SP-49 (cell line): ENCODE data around the gene DMAP1.

- PRO-cap, result no peak
Observed at GRCh38 chr1:43878405-43879133, 55.0 kb upstream of the ARTN start.

GRCh38 chr1:43935508-43936042, 2.0 kb downstream of the ARTN start:
- PRO-cap, result no peak

DNA sequence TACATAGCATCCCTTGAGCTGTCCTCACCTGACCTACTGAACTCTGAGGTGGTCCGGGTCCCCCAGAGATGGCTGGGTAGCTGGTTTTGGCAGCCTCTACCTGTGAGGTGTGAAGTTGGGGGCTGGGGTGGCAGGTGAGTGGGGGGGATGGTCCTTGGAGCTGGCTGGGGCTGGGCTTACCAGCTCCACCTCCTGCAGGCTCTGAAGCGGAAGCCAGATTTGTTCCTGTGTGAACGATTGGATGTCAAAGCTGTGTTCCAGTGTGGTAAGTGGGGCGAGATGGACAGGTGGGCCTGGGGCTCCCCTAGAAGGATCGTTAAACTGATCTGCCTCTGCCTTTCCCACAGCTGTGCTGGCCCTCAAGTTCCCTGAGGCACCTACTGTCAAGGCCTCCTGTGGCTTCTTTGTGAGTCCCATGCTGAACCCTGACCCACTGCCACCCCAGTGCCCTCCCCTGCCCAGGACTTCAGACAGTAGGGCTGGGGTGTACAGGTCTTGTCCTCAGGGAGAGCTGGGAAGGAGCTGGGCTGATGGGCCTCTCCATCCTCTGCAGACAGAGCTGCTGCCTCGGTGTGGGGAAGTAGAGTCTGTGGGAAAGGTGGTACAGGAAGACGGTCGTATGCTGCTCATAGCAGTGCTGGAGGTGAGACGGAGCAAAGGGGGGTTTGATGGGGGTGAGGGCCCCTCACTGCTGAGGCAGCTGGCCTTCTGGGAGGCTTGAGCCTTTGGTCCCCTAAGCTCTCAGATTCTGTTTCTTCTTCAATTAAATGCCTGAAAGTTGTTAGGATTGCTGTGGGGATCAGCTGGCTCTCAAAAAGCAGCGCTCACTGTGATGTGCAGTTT, 3.2 kb upstream of the DPH2 start:
- PRO-cap, result no peak

DNA sequence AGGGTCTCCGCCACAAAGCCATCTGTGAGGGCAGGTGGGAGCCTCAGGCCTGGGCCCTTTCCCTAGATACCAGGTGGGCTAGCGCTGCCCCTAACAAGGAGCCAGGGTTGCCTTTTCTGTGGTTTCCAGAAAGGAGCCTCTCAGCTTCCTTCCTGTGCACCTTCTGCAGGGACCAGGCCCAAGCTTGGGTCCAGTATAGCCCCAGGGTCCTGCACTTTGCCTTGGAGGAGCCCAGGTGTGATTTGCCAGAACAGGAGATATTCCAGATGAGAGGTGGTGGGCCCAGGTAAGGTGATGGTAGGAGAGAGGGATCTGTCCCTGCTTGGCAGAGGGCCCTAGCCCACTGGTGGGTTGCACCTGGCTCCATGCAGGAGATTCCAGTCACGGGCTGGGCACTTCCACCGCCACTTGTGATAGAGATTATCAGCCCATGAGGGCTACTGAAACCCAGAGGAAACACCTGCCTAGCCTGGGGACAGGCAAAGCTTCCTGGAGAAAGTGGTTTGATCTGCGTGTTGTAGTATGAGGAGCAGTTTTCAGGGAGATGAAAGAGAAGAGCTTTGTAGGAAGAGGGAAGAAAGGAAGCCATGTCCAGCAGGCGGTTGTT, 1.1 kb downstream of the CCDC24 start:
- PRO-cap, result no peak

- PRO-cap, result bidirectional peak, plus-strand start at chr1:44030108, minus-strand start at chr1:44030006; bidirectional peak, plus-strand start at chr1:44030448, minus-strand start at chr1:44030205
Observed at GRCh38 chr1:44029516-44030373, 1.5 kb downstream of the SLC6A9 start.

DNA sequence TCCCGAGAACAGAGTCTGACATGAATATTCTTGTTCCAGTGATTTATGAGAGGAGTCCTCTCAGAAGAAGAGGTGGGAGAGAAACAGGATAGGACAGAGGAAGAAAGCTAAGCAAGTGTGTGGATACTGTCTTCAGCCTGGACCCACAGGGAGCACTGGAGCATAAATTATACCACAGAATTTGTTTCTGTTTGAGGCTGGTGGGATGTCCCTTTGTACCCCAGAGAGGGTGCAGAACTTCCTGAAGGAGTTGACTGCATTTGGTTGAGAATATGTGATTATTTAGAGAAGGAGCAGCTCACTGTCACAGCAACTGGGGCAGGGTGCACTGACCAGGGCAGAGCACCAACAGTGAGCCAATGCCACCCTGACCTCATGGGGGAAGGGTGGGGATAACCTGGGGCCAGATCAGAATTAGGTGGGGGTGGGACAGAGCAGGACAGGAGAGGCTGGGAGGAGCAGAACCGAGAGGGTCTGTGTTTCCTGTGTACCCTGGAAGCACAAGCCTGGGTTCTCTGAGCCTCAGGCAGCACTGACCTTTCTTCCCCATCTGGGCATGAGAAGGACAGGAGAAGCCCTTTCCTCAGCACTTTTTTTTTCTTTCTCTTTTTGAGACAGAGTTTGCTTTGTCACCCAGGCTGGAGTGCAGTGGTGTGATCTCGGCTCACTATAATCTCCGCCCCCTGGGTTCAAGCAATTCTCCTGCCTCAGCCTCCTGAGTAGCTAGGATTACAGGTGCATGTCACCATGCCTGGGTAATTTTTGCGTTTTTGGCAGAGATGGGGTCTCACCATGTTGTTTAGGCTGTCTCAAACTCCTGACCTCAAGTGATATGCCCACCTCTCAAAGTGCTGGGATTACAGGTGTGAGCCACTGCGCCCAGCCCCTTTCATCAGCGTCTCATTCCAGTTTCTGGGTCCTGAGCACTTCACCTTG, 36.4 kb upstream of the SLC6A9 start:
- PRO-cap, result no peak

DNA sequence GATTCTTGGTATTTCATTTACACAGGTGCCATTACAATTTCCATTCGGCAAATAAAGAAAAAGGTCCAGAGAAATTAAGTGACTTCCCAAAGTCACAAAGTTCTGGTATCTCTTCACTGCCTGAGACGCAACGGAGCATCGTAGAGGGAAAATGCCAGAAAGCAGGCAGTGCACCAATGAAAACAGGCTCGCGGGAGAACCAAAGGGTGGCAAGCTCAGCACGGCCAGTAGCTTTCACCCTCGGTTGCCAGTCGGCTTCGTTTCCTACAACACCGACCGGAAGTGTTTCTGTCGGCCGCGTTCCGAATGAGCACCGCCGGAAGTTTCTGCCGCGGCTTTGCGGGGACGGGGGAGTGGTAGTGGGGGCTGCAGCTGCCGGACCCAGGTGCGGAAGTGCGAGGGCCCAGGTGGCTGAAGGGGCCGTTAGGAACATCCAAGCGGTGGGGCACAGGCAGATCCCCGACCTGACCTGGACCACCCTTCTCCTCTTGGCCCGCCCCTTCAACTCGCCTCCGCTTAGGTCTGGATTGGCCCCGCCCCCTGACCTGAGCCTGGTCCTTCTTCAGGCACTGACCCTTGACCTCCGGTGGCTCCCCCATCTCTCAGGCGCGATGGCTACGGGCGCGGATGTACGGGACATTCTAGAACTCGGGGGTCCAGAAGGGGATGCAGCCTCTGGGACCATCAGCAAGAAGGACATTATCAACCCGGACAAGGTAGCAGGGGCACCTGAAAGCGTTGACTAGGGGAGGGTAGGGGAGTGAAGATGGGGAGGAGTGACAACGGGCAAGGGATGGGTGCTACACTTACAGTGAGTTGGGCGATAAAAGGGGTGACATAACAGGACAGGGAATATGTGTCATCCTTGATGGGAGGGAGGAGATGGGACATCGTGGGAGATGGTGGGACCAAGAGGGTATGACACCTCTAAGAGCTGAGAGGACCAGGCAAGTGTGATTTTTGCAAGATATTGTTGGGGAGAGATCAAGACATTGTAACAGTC, at the start of gene DMAP1:
DMAP1 (plus strand) TSS at position 329 of the 1,003 bp plus-strand sequence.
- PRO-cap, result bidirectional peak, plus-strand start at position 329 of the sequence, minus-strand start at position 259 of the sequence

GRCh38 chr1:44237993-44238556, 24.8 kb downstream of the DMAP1 start:
- PRO-cap, result no peak

DNA sequence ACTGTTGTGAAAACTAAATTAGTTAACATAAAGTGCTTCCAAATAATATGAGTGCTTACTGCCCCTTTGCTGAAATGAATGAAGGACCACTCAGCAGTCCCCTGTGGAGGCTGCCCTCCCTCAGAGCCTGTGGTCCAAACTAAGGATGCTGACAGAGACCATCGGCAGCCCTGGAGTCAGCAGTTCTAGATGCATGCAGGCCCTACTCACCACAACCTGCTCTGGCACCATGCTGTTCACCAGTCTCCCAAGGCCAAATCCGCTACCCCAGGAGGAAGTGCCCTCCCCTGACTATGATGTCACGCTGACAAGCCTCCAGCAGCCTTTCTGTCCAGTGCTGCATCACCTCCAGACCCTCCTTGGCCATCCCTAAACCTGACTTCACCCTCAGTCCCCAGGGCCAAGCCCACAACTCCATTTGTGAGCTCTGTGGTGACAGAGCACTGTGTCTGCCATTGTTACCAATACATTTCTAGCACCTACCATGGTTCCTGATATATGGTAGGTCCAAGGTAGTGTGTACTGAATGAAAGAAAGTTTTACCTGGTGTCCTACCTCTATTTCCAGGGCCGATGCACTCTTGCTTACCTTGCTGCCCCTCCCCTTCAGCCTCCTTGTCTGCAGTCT, 30.9 kb downstream of the DMAP1 start:
- PRO-cap, result no peak

- PRO-cap, result no peak
Observed at GRCh38 chr1:44347184-44347764, 7.8 kb downstream of the ERI3 start.

DNA sequence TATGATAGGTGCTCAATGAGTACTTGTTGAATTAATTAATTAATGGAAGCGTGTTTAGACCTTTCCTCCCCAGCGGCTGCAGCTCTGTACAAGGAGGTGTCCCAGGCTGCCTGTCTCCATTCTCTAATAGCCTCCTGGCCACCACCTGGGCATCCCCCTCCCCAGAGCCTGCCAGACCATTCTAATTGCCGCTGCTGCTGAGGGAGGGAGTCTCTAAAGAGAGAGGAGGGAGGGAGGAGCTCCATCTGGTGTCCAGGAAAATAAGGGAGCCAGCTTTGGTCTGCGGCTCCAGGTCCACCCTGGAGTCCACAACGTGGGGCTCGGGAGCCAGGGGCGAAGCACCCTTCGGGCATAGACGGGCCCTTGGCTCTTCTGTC, 95.5 kb downstream of the RNF220 start:
- PRO-cap, result no peak

GRCh38 chr1:44500953-44501886, 96.2 kb downstream of the RNF220 start:
- PRO-cap, result no peak

- PRO-cap, result no peak
Observed at GRCh38 chr1:44617325-44617910, 56.9 kb downstream of the TMEM53 start.

GRCh38 chr1:44641695-44642686, 32.3 kb downstream of the TMEM53 start:
- PRO-cap, result no peak

- PRO-cap, result no peak
Observed at GRCh38 chr1:44648329-44649187, 25.7 kb downstream of the TMEM53 start.

- PRO-cap, result no peak
Observed at GRCh38 chr1:44679395-44679926, 4.9 kb downstream of the ARMH1 start.

GRCh38 chr1:44778362-44778567, 2.9 kb downstream of the RPS8 start:
- PRO-cap, result no peak

DNA sequence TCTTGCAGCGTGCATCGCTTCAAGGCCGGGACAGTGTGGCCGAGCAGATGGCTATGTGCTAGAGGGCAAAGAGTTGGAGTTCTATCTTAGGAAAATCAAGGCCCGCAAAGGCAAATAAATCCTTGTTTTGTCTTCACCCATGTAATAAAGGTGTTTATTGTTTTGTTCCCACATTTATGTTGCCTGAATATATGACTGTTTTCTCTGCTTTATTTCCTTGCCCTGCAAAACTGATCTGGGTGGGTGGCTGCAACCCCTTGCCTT, 3.2 kb downstream of the RPS8 start:
- PRO-cap, result no peak

DNA sequence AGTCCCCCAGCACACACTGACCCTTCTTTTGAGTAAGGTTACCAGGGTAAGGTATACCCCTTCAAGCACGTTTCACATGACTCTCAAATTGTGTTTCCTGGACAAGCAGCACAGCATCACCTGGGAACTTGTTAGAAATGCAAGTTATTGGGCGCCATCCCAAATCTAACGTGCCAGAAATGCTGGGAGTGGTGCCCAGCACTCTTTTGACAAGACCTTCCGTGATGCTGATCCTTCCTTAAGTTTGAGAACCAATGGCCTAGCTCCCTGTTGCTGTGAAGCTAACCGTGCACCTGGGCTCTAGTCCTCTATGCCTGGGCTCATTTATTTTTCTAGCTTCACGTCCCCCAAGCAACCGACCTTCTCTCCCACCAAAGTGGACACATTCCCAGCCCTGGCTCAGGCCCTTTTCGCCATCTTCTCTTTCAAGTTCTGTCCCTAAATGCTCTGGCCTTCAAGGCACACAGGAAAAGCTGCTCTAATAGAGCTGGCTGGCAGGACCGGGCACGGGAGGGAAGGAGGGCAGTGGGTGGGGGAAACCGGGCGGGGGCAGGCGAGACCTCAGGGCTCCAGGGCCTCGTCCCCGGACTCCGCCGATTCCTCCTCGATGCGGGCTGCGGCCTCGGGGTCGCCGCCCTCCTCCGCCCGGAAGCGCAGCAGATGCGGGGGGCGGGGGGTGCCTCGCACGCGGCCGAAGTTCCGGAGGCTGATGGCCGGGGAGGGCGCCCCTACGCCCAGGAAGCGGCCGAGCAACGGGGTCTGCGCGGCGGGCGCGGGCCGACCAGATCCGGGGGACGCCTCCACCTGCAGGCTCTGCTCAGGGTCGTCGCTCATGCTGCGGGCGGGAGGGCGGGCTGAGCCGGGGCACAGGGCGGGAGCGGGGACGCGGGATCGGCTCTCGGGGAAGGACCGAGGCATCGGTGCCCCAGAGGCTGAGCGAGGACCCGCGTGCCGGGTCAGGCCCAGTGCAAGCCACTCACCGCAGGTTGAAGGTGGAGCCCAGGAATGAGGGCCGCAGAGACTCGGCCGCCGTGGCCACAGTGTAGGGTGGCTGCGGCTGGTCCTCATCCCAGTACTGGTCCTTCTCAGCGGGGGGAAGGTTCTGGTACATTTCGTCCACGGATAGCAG, 4.0 kb downstream of the BEST4 start:
- PRO-cap, result no peak

GRCh38 chr1:44806727-44807150, 412 bp downstream of the DYNLT4 start:
- PRO-cap, result no peak